Upper lobe of left lung (tissue), 5 donors: ENCODE measurements around the gene CCDC167.

DNA sequence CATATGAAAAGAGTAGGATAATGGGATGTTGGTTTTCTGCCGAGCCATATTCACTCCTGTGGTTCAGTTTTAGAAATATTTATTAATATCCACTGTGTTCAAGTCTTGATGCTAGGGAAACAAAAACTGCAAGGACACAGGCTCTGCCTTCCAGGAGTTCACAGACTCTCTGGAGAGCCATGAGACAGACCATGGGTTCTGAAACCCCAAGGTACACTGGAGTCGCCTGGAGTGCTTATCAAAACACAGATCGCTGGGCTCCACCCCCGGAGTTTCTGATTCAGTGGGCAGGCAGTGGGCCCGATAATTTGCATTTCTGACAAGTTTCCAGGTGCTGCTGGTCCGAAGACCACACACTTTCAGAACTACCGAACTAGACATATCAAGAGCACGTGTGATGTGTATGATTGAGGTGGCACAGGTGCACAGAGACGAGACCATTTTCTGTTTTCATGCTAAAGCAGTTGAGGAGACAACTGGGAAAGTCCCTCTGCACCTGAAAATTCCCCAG is 14.6 kb upstream of the PIM1 start:
- PRO-cap, 2 experiments = no peak in any of the 2 experiments
- RAMPAGE, long total RNA, 4 experiments = no peak in any of the 4 experiments

DNA sequence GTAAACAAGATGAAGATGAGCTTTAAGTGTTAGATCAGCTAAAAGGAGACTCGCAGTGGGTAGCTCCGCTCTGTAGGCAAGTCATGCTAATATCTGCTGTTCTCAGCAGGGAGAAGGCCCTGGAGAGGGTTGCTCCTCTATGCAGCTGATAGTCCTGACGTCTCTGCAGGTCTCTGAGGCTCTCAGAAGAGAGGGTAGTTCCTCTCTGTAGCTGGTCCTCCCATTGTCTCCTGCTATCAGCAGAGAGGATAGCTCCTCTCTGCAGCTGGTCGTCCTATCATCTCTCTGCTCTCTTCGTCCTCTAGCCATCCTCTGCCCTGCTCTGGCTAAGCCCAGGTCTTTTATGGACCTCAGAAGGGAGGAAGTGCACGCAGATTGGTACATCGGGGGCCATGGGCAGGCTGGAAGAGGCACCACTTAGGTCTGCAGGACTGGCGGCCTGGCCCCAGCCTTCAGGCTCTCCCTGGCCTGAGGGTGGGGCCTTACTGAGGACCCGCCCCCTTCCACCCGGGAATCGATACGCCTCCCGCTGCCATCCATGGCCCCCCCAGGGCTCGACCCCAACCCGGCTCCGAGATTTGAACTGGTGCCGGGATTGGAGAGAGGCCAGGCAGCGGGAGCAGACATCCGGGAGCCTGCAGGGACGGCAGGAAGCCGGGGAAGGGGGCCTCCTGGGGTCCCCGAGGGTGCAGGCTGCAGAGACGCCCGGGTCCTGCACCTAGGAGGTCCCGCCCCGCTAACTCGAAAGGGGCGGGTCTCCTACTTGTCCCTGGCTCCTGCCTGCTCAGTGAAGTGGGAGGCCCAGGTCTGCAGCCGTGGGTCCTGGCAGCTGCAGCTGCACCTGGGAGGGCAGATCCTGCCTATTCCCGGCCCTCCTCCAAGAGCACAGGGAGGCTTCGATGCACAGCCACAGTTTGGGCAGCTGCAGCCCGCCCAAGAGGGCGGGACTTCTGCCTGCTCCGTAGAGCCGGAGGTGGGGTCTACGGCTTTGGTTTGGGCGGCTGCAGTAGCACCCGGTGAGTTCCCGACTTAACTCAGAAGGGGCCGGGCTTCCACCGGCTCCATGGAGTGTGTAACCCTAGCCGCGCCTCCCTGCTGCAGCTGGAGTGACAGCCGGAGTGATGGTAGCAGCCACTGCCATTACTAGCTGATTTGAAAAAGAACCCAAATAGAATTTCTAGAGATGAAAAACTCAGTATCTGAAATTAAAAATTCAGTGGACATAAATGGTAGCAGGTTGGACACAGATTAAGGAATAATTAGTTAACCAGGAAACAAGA is 35.4 kb upstream of the TBC1D22B start:
- PRO-cap, 2 experiments = no peak in any of the 2 experiments
- RAMPAGE, long total RNA, 4 experiments = no peak in any of the 4 experiments

DNA sequence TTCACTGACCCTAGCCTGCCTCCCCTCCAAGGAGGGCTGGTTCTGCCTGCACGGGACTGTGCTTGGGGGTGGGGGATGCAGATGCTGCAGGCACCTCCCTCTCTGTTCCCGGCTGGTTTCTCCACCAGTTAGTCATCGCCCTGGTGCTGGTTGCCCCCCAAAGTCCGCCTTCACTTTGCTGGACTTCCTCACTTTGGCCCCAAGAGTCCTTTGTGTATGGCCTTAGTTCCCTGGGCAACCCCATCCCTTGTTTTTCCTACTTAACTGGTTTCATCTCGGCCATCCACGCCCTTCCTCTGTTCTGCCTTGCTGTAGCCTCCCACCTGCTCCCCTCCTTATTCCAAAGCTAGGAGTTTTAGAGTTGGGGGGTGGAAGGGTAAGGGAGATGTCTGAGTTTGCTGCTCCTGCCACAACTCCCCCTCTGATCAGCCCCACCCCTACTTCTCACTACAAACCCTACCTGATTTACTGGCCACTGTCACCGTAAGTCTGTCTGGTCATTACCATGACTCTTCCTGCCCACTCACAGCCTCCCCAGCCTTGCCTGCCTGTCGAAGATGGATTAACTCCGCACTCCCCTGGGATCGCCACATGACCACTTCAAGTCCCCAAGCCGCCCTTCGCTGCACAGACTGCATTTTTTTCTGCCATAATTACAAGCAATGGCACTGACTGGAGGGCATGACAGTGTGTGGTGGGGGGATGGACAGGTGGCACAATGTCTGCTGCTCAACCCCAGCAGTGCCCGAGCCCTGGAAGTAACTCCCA is 17.5 kb downstream of the CCDC167 start:
- PRO-cap, 2 experiments = no peak in any of the 2 experiments
- RAMPAGE, long total RNA, 4 experiments = no peak in any of the 4 experiments

- PRO-cap, 2 experiments = peak in 2 of 2 experiments; most common plus-strand start chr6:37499998 (in 1); most common minus-strand start chr6:37499857 (in 1)
- RAMPAGE, long total RNA, 4 experiments = start-site peak on the minus strand in 4 of 4 experiments, at chr6:37499873-37499893 at its widest, 23 to 114 reads per replicate
Measured at GRCh38 chr6:37499311-37500443, at the start of gene CCDC167. TSS of gene CCDC167 (minus strand) at chr6:37499893.

DNA sequence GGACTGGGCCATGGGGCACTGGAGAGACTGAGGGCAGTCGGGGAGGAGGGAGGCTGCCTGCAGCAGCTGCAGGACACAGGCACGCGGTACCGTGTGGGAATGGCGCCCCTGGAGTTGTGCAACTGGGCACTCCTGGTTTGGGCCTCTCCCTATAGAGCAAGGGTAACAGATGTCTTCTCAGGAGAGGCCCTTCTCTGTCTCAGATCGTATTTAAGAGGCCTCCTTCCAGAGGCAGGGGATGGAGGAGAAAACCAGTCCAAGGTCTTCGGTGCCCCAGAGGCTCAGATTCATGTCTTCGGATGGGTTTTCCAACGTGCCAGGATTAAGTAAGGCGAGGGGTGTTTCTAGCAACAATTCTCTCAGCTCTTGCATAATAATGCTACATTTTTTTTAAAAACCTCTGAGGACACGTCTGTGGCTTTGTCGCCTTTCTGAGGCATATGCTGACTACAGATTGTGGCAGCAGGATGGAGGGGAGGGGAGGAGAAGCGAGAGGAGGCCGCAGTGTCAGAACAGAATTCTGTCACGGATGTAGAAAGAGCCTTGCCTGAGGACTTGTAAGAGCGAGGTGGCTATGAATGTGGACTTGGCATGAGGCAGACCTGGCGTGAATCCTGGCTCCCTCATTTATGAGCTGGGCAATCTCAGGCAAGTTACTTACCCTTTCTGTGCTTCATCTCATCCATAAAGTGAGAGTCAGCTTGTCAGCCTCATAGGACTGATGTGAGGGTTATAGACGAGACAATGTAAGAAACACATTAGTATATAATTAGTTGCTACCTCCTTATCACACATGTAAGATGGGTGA is 17.7 kb upstream of the CCDC167 start:
- PRO-cap, 2 experiments = no peak in any of the 2 experiments
- RAMPAGE, long total RNA, 4 experiments = no peak in any of the 4 experiments

DNA sequence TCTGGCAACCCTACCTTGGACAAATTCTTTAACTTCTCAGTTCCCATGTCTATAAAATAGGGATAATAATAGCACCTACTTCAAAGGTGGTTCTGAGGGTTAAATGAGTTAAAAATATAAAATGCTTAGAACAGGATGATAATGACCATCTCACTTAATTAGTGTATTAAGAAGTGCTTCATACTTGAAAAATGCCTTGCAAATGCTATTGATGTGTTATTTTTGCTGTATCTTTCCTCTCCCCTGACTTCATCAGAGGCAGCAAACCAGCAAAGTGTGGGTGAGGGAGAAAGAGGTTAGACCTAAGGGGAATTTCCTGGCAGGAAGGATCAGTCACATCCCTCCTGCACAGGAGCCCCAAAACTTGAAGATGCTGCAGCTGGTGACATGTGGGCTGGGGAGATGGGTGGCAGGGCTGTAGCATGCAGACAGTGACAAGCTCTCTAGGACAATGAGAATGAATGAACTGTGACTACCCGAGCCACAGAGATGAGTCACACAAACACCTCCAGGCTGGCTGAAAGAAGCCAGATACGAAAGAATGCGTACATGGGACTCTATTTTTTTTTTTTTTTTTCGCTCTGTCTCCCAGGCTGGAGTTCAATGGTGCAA is 53.8 kb upstream of the CCDC167 start:
- PRO-cap, 2 experiments = no peak in any of the 2 experiments
- RAMPAGE, long total RNA, 4 experiments = no peak in any of the 4 experiments

DNA sequence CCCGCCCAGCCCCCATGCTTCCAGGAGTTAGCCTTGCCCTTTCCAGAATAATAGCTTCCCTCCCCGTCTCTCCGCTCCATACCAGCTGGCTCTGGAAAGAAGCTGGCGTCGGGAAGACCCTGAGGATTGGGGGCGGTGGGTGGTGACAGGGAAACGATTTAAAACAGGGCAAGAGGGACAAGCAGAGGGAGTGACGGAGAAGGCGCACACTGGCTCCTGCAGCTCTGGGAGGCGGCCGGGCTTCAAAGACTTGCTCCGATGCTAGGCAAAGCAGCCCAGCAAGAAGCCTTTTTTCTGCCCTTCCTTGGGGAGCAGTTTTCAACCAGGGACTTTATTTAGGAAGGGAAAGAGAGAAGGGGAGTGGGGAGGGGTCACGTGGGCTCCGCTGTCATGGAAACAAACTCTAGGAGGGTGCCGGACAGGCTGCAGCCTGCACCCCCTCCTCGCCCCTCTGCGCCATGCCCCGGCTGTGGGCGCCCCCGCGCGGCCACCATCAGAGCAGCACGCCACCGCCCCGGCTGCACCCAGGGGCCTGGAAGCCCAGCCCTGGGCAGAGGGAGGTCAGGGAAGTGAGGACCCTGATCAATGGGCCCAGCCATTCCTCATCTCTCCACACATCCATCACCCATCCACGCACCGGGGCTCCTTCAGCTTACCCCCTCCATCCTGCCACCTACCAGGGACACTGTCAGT is 66.5 kb upstream of the CCDC167 start:
- PRO-cap, 2 experiments = no peak in any of the 2 experiments
- RAMPAGE, long total RNA, 4 experiments = no peak in any of the 4 experiments

DNA sequence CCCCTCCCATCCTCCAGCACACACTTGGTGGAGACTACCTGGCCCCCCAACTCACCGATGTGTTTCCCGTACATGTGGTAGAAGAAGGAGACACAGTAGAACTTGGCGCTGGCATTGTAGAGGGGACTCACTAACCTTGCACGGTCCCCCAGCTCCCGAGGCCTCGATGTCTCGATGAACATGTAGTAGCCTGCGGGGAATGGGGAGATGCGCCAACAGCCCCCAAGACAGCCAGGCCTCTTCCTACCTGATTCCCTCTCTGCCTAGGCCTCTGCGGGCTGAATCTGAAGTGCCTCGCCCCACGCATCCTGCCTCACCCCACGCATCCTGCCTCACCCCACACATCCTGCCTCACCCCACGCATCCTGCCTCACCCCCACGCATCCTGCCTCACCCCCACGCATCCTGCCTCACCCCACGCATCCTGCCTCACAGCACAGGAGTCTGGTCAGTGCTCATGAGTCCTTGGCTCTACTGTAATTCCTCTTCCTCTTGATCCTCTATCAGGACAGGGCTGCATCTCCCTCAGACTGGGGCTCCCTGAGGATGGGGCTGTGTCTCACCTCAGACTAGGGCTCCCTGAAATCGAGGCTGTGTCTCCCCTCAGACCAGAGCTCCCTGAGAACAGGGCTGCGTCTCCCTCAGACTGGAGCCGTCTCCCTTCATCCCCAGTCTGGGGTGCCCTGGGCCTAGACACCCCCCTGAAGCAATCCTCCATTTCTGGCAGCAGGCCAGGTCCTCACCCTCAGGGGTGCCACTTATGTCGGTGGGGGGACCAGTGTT is 53.7 kb downstream of the MDGA1 start:
- PRO-cap, 2 experiments = no peak in any of the 2 experiments
- RAMPAGE, long total RNA, 4 experiments = no peak in any of the 4 experiments

DNA sequence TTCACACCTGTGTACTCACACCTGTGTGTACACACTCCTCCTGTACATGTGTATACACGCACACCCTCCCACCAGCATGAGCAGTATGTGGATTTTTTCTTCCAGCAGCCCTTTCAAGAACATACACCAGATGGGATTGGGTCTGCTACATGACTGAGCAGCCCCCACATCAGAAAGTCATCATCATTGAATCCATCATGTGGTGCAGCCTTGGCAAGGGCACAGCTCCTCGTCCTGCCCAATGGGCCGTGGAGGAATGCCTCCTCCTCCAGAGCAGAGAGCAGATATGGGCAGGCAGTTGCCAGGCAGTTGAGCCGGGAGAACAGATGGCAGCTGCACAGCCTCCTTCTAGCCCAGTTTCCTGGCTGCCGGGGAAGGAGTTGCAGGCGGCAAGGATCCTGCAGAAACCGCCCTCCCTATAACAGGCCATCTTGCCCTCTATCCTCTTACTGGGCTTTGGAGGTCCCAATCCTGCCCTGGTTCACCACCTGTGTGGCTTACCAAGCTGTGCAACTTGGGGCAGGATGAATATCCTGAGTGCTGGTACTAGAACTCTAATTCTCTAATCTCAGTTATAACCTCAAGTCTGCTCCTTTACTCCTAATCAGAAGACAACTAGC is 11.9 kb upstream of the ZFAND3 start:
- PRO-cap, 2 experiments = no peak in any of the 2 experiments
- RAMPAGE, long total RNA, 4 experiments = no peak in any of the 4 experiments

DNA sequence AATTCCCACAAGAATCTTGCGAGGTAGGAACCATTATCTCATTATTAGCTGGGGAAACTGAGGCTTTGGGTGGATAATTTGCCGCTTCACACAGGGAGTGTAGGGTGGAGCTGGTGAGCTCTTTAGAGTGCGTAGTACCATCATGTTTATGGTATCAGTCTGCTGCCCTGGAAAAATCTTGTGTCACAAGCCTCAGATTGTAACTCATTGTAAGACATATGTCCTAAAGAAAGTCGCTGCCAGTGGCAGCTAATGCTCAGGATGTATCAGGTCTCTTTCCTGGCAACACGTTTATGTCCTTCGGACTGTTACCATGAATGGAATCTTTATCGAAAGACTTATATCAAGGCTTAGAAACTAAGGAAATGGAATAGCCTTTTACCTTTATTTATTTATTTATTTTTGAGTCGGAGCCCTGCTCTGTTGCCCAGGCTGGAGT is 1.9 kb downstream of the ZFAND3 start:
- PRO-cap, 2 experiments = no peak in any of the 2 experiments
- RAMPAGE, long total RNA, 4 experiments = no peak in any of the 4 experiments

- PRO-cap, 2 experiments = no peak in any of the 2 experiments
- RAMPAGE, long total RNA, 4 experiments = no peak in any of the 4 experiments
Measured at GRCh38 chr6:37825691-37826691, 6.5 kb downstream of the ZFAND3 start.

GRCh38 chr6:37848567-37849382 is 29.2 kb downstream of the ZFAND3 start:
- PRO-cap, 2 experiments = no peak in any of the 2 experiments
- RAMPAGE, long total RNA, 4 experiments = no peak in any of the 4 experiments

GRCh38 chr6:37850289-37850879 is 30.9 kb downstream of the ZFAND3 start:
- PRO-cap, 2 experiments = no peak in any of the 2 experiments
- RAMPAGE, long total RNA, 4 experiments = no peak in any of the 4 experiments

- PRO-cap, 2 experiments = no peak in any of the 2 experiments
- RAMPAGE, long total RNA, 4 experiments = start-site peak on the minus strand in 2 of 4 experiments, at chr6:38319446-38319652 at its widest, 6 to 11 reads per replicate
Measured at GRCh38 chr6:38319221-38319766, 320.4 kb downstream of the BTBD9 start.

GRCh38 chr6:38503238-38504237 is 136.2 kb downstream of the BTBD9 start:
- PRO-cap, 2 experiments = no peak in any of the 2 experiments
- RAMPAGE, long total RNA, 4 experiments = start-site peak on the minus strand in 1 of 4 experiments, at chr6:38503613-38504570 at its widest, 34 reads per replicate

DNA sequence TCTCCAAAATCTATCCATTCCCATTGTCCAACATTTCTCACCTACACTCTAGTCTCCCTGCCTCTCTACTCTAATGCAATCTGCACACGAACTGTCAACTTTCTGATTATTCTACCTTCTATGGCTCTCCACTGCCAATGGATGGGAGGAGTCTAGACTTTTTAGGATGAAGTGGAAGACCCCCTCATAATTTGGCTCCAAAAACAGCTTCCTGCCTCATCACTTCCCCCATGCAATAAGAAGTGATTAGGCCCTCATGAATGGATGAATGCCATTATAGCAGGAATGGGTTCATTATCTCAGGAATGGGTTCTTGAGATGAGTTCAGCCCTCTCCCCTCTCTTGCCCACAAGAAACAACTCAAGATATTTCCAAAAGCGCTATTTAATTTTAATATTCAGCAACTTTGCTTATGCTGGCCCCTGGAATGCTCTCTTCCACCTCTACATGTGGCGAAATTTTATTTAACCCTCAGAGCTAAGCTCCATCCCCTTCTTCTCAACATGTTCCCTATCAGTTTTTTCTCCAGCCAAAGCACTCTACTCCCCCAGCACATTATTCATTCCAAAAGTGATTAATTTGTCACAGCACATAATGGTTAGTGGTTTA is 3.0 kb downstream of the BTBD9 start:
- PRO-cap, 2 experiments = no peak in any of the 2 experiments
- RAMPAGE, long total RNA, 4 experiments = start-site peak on the minus strand in 1 of 4 experiments, centred at position 138 of the sequence, 7 reads per replicate

- PRO-cap, 2 experiments = no peak in any of the 2 experiments
- RAMPAGE, long total RNA, 4 experiments = no peak in any of the 4 experiments
Measured at GRCh38 chr6:38722545-38723237, 7.6 kb downstream of the DNAH8 start.

GRCh38 chr6:38974680-38974949 is 74.0 kb upstream of the GLP1R start:
- PRO-cap, 2 experiments = no peak in any of the 2 experiments
- RAMPAGE, long total RNA, 4 experiments = no peak in any of the 4 experiments

- PRO-cap, 2 experiments = peak in 1 of 2 experiments; most common minus-strand start chr6:39057819 (in 1)
- RAMPAGE, long total RNA, 4 experiments = no peak in any of the 4 experiments
Measured at GRCh38 chr6:39057445-39058006, 8.9 kb downstream of the GLP1R start.

DNA sequence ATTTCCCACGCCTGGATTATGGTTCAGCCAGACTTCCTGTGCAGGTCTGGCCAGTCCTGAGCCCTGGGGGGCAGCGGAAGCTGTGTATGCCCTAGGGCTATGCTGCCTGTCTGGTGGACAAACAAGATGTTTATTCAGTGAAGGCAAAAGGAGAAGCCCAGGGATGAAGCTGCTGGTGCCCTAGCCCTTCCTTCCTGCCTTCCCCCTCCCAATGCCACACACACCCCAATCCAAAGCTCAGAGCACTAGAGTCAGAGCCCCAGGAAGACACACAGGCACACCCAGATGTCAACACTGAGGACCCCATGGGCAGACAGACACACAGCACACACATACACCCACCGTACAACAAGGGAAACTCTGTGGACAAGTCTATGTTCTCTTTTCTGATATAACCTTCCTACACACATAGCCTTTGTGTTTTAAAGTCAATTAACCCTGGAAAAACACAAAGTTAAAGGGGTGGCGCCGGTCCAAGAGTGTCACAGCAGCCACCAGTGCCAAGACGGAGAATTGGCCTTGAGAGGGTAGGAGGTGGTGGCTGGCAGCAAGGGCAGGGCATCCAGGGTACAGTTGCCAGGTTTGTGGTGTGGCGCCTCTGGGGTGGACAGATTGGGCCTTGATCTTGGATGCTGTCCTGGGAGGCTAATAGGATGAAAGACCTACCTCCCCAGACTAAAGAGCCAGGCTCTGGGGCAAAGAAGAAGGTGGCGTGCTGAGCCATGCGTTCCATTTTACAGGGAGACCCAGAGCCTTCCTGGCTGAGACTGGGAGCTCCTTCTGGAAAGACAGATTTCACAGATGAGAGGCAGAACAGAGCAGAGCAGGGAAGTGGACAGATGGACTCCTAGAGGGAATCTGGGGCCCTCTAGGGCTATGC is 54.9 kb upstream of the SAYSD1 start:
- PRO-cap, 2 experiments = no peak in any of the 2 experiments
- RAMPAGE, long total RNA, 4 experiments = no peak in any of the 4 experiments